Hair follicular keratinocyte (primary cell): Measurements from ENCODE around the gene CAMSAP2.

DNA sequence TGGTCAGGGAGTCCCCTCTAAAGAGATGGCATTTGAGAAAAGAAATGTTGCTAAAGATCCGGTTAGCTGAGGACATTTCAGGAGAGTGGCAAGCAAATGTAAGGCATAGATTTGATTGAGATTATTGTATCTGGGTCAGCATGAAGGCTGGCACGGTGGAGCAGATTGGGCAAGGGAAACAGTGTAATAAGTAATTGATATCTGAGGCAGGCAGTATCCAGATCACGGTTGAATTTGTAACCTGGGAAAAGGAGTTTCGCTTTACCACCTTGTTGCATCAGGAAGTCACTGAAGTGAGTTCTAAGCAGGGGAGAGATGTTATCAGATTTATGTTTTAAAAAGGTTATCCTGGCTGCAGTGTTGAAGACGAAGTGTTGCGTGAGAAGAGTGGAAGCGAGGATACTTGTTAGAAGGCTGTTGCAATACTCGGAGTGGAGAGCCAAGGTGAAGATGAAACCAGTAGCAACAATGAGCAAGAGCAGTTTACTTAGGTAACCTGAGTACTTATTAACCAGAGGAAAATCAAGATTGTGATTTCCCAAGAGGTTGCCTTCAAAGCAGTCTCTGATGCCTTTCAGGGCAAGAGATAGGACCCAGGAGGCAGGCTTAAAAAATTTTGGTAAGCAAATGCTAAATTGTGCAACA, 77.8 kb downstream of the LHX9 start:
- RAMPAGE, long total RNA, result no peak

GRCh38 chr1:198162432-198163219, 5.8 kb downstream of the NEK7 start:
- RAMPAGE, long total RNA, result no peak

DNA sequence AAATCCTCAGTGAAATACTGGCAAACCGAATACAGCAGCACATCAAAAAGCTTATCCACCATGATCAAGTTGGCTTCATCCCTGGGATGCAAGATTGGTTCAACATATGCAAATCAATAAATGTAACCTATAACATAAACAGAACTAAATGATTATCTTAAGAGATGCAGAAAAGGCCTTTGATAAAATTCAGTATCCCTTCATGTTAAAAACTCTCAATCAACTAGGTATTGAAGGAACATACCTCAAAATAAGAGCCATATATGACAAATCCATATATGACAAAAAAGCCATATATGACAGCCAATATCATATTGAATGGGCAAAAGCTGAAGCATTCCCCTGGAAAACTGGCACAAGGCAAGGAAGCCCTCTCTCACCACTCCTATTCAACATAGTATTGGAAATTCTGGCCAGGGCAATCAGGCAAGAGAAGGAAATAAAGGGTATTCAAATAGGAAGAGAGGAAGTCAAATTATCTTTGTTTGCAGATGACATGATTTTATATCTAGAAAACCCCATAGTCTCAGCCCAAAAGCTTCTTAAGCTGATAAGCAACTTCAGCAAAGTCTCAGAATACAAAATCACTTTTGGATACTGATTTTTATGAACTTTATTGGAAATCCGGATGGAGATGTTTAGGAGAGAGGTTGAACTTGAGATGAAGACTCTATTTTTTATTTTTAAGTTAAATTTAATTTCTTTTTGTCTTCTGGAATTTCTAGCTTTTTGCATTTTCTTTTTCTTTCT, 36.9 kb downstream of the NEK7 start:
- RAMPAGE, long total RNA, result no peak

- RAMPAGE, long total RNA, result no peak
Measured at GRCh38 chr1:198216017-198216677, 59.3 kb downstream of the NEK7 start.

DNA sequence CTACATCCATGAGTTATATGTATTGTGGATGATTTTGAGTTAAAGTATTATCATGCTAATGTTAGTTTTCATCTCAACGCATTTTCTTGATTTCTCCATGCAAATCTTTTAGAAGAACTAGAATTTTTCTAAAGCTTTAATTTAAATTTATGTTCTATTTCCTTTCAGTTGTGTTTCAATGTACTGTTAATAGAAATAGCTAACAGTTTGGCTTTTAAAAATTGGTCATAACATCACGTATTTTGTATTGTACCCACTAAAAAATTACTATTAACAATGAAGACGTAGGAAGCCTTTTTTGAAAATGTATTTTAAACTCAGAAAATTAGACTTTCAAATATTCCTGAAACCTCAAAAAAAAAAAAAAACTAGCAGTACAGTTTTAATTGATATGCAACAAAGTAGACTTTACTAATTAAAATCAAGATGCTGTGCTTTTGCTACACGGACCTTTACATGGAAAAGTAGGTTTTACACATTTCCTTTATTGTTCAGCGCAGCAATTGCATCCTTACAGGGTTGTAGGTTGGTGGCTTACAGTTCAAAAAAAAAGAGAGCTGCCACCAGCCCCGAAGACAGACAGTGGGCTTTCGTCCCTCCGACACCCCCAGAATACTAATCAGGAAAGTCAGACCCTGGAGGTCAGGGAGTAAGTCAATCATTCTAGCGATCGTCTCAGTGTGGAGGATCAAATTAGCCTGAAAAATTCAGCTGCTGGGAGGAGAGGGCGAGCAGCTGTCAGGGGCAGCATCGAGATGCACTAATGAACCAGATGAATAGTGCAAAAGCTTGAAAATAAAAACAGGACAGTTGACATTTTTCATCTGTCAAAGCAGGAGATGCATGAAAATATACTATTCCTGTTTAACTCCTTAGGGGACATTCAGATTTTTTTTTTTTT, 138.2 kb downstream of the NEK7 start:
- RAMPAGE, long total RNA, result no peak

GRCh38 chr1:198564694-198564977, 24.2 kb upstream of the ATP6V1G3 start:
- RAMPAGE, long total RNA, result no peak

DNA sequence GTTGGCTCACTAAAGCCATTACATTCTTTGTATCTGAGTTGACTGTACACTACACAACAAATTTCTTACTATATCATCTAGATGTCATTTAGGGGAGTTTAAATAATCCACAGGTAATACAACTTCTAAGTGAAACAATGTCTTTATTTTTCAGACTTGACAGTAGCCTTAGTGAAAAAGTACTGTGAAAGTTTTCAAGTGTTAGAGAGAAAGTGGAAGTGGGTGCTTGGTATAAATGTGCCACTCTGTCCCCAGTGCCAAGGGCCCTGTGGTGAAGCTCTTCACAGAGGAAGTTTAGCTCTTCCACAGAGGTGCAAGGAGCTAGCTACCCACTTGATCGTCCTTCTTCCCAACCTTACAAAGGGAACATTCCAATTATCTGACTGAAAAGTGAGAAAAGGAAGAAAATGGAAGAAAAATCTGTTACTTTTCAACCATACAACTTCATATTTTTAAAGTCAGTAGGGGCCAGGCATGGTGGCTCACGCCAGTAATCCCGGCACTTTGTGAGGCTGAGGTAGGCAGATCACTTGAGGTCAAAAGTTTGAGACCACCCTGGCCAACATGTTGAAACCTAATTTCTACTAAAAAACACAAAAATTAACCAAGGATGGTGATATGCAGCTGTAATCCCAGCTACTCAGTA, 41.1 kb upstream of the PTPRC start:
- RAMPAGE, long total RNA, result no peak

DNA sequence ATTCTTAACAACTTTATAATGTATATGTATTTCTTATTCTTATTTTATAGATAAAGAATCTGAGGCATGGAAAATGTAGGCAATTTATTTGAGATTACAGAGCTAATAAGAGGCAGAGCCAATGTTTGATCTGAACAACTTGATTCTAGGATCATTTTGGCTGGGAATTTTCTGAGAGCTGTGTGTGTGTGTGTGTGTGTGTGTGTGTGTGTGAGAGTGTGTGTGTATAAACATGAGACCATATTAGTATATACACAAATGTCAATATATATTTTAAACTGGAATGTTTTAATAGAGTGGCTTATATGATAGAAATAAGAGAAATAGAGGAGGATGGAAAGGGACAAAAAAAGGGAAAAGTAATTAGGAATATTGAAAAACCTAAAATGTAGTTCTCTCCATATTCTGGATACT, 23.4 kb downstream of the PTPRC start:
- RAMPAGE, long total RNA, result no peak

DNA sequence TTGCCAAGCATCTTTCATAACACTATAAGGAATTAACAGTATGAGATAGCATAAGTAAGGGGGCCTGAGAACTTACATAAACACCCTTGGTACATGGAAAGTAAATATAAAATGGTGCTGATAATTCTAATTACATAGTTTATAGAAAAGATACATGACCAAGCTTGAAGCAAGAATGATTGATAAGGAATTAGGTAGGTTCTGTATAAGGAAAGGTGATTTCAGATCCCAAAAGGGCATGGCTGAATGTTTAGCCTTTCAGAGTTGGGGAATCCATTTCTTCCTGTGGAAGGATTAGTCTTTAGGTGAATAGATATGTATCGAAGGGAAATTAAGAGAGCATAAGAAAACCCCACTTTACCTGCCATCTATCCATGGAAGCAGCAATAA, 29.7 kb downstream of the PTPRC start:
- RAMPAGE, long total RNA, result no peak

- RAMPAGE, long total RNA, result no peak
Measured at GRCh38 chr1:198752009-198752228, 113.1 kb downstream of the PTPRC start.

DNA sequence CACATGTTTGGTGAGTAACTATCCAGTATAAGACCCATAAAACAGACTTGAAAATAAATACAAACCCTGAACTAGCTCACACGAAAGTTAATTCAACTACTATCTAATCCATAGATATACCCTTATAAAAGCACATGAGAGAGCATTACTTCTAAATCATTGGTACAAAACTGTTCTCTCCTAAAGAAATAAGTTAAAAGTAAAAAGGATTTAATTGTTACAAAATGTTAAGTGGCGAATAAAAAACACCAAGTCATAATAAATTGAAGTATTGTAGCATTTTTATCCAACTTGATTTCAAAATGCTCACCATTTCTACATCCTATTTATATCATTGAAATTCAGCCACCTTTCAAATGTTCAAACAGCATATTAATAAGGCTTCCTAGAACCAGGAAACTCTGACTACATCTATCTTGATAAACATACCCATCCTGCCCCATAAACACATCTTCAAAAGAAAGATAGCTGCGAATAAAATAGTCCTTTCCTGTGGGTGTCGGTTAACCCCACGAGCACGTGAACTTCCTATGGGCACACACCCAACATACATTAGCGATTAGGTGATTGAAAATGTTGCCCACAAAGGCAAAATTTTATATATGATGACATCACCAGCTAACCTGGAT, 295.8 kb downstream of the PTPRC start:
- RAMPAGE, long total RNA, result no peak

GRCh38 chr1:199274792-199275282, 636.0 kb downstream of the PTPRC start:
- RAMPAGE, long total RNA, result no peak

- RAMPAGE, long total RNA, result no peak
Measured at GRCh38 chr1:200039184-200040006, 11.9 kb downstream of the NR5A2 start.

DNA sequence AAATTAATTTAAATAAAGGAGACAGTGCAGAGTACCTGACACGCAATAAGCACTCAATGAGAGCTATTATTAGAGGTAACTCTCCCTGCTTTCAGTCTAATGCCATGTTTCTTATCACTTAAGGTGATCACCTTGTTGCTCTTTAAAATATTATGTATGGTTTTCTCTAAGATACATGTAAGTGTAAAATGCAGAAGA, 108.2 kb downstream of the ZNF281 start:
- RAMPAGE, long total RNA, result no peak

- RAMPAGE, long total RNA, result no peak
Measured at GRCh38 chr1:200372903-200373671, 36.7 kb downstream of the ZNF281 start.

DNA sequence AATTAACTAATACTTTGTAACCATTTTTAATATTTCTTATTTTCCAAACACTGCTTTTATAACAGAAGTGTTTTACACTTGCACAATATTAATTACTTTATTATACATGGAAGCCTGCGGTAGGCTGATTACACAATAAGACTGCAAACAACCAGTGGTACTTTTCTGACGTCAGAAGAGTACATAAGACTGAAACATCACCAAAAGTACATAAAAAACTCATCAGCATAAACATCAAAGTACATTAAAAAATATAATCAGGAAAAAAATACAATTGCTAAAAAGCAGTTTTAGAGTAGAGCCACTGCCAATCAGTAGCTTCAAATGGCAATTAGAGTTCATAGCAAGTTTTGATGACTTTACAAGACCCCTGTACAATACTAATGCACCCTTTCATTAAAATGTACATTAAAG, 4.5 kb downstream of the ZNF281 start:
- RAMPAGE, long total RNA, result no peak

DNA sequence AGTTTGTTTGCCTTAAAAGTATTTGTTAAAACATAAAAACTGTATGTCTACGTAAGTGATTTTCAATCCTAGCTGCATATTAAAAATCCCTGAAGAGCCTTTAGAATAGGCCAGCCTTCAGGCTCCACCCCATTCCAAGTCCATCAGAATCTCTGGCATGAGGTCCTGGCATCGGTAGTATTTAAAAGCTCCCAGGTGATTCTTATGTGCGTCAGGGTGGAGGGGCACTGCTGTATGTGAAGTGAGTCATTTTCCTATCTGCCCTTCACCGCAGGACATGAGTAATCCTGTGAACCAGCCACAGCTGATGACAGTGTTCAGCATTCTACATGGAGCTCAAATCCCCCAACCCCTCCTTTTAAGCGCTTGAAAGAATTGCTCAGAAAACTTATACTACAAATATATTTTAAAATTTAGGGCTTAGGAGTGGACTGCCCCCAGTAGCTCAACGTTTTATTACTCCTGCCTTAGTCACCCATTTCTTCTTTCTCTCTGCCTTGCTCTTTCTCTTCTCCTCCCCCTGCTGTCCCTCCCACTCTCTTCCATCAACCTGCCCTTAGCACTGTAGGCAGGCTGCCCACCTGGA, 73.7 kb upstream of the ZNF281 start:
- RAMPAGE, long total RNA, result no peak

- RAMPAGE, long total RNA, result no peak
Measured at GRCh38 chr1:200639904-200640383, 19.4 kb upstream of the KIF14 start.

- RAMPAGE, long total RNA, result no peak
Measured at GRCh38 chr1:200738769-200739286, at the start of gene CAMSAP2. Gene CAMSAP2 (plus strand): TSS chr1:200738893.

DNA sequence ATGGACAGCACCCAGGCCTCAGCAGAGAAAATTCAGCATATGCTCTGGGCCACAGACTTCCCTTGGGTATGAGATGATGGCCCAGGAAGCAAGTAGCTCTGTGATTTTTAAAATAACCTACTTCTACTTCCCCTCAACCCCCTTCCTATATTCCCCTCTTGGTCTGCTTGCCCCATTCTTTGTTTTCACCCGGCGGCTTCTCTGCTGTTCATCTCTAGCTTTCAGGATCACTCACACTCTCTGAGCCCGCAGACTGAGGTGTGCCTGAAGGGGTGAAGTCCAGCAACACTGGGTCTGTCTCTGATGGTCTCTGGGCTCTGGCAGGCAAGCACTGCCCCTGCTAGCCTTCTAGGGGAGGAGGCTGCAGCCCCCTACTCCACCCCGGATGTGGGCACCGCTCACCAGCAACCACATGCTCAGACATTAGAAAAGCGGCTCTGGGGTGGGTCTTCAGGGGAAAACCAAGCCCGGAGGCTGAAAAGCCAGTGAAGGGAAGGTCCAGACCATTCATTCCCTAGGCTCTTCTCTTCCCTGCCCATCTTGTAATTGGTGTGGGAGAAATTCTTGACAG, 2.8 kb upstream of the GPR25 start:
- RAMPAGE, long total RNA, result no peak